ENCODE data around the genes ANKRD16 and IL15RA.

DNA sequence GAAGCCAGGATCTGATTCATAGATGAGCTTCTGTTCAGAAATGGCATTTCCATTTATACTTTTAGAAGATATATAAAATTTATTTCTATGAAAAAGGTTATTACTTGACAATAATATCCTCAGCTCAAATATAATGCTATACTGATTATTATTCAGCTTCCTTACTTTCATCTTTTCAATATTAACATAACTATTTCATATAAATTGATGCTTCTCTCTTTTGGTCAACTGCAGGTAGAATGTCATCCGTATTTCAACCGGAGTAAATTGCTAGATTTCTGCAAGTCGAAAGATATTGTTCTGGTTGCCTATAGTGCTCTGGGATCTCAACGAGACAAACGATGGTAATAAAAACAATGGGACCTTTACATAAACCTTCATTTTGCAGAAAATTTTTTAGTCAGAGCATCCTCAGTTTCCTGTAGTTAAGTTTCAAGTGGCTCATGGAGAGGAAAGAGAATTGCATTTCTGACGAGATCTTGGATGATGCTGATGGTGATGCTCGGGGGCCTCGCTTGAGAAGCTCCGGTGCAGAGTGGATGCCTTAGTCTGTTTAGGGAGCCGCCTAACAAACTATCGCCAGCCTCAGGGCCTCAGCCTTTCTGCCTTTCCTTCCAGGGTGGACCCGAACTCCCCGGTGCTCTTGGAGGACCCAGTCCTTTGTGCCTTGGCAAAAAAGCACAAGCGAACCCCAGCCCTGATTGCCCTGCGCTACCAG is 7.8 kb downstream of the AKR1C3 start:
- PRO-cap = no peak

GRCh38 chr10:5254528-5254841 is 57.8 kb downstream of the AKR1C4 start:
- PRO-cap = no peak

- PRO-cap = no peak
These were observed 1.8 kb downstream of the TUBAL3 start for GRCh38 chr10:5402829-5403147.

- PRO-cap = no peak
These were observed 347 bp downstream of the TUBAL3 start for GRCh38 chr10:5404309-5404653.

GRCh38 chr10:5466988-5467589 is 32.3 kb downstream of the CALML5 start:
- PRO-cap = no peak

GRCh38 chr10:5609717-5610639 is 56.4 kb downstream of the ASB13 start:
- PRO-cap = no peak

- PRO-cap = no peak
These were observed 46.2 kb downstream of the ASB13 start for GRCh38 chr10:5620091-5620744.

GRCh38 chr10:5684927-5685852 is 552 bp downstream of the TASOR2 start:
- PRO-cap = unidirectional peak, minus-strand start at chr10:5685289

GRCh38 chr10:5748830-5749508 is 64.3 kb downstream of the GDI2 start:
- PRO-cap = no peak

DNA sequence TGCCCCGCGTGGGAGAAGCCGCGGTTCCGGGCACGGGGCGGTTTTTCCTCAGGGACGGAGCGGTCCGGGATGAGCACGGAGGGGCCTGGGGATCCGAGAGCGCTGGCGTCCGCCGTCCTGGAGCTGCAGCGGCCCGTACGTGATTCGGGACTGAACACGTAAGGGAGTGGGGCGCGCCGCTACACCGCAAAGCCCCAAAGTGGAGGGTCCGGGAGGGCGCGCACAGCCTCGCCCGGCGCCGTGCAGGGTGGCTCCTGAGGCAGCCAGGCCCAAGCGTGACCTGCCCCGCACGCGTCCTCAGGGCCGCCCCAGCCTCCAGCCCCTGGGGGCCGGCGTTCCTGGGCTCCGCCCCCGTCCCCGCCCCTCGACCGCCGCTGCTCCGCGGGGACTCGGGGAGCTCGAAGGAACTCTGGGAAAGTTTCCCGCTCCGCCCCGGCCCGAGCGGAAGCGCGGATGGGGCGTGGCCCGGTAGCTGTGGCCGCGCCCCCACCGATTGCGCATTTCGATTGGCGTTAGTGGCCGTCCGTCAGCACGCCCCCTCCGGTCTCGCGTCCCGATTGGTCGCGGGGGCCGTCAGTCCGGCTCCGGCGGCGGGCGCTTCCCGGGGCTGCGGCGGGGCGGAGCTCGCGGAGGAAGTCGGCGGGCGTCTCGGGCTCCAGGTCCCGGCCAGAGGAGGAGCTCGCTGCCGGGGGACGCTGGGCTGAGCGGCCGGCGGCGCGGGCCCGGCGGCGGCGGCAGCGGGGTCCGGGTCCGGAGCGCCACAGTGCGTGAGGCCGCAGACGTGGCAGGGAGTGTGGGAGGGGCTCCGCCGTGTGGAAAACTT is at the start of gene ANKRD16:
Gene ANKRD16, minus strand, starts transcription at position 310 of the 823 bp plus-strand sequence.
- PRO-cap = bidirectional peak, plus-strand start at position 669 of the sequence, minus-strand start at position 282 of the sequence

GRCh38 chr10:5894555-5895470 is 4.8 kb downstream of the FBH1 start:
- PRO-cap = no peak

GRCh38 chr10:5905731-5906686 is 16.0 kb downstream of the FBH1 start:
- PRO-cap = no peak

GRCh38 chr10:5945286-5946457 is 31.7 kb downstream of the IL15RA start:
- PRO-cap = no peak

DNA sequence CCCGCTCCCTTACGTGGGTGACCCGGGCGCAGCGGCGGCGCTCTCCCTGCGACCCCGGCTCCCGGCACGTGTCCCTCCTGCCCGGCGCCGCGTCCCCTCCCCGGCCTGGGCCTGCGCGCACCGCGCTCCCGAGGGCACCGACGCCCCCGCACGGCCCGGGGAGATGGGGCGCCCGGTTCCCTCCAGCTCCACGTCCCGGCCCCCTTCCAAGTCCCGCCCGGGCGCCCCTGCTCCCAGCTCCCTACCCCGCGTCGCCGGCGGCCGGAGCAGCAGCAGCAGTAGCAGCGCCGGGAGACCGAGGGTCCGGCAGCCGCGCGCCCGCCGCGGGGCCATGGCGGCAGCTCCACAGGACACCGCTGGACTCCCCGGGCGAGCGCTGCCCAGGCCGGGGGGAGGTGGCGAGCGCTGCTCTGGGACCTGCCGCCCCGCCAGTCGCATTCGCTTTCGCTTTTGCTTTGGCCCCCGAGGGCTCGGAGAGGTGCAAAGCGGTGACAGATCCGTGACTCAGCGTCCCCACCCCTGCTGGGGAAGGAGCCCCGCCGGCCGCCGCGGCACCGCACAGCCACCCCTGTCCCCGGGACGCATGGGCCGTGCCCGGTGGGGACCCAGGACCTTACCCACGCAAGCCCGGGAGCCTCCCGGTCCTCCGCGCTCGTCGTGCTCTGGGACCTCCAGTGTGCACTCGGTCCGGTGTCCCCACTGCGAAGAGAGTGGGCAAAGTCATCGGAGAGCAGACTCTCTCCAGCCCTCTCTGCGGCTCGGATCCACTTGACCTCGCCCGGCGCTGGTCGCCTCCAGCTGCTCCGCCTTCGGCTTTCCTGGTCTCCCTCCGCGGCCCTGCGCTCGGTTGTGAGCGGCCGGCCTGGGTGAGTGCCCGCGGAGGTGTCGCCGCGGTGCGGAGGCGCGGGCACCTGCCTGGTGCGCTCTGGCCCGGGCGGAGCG is at the start of gene IL15RA:
Gene IL15RA, minus strand, starts transcription at position 384 of the 942 bp plus-strand sequence.
- PRO-cap = bidirectional peak, plus-strand start at position 559 of the sequence, minus-strand start at position 452 of the sequence; unidirectional peak, minus-strand start at position 832 of the sequence; unidirectional peak, minus-strand start at position 887 of the sequence; unidirectional peak, minus-strand start at position 927 of the sequence

DNA sequence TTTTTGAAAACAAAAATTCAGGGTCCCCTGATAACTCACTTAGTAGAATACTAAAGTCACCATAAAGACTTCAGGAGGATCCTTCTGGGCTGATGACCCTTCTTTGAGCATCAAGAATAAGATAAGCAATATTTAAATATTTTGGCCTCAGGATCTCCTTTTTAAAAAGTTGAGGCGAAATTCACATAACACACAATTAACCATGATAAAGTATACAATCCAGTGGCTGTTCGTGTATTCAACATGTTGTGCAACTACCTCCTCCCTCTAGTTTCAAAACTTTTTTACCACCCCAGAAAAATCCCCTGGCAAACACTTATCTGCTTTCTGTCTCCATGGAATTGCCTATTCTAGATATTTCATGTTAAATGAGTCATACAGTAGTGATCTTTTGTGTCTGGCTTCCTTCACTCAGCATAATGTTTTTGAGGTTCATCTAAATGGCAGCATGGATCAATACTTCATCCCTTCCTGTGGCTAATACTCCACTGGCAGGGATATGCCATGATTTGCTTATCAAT is 31.8 kb upstream of the IL15RA start:
- PRO-cap = no peak

DNA sequence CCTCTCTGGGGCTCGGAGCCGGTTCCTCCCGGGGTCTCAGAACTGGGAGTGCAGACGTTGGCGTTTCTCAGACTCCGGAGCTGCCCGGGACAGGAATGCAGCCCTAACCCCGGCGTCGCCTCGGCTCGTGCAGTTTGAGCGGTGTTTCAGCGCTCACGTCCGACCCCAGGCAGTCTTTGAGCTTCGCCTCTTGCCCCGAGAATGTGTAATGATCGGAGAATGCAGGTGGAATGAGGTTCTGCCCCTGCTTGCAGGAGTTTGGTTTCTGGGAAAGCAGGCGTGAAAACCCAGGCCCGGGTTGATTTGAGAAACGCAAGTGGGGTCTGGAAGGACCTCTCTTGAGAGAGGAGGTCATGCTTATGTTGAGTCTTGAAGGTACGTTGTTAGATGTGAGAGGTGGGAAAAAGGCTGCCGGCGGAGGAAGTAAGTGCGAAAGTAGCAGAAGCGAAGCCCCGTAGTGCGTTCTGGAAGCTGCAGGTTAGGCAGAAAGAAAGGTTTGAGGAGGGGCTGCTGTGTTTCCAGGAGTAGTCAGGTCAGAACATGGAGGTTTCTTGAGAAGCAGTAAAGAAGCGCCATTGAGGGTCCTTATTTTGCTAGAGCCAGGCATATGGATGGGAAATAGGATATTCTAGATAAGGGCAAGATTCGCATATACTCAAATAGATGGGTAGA is 899 bp downstream of the RBM17 start:
- PRO-cap = bidirectional peak, plus-strand start at position 319 of the sequence, minus-strand start at position 178 of the sequence

DNA sequence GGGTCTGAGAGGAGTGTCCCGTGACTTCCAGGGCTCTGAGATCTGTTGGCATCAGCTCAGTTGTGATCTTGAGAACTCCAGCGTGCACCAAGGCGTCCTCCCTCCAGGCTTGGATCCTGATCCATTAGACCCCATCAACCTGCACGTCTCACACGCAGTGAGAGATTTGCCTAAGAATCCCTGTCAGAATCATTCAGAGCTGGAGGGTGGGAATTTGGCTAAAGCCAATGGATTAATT is 2.1 kb downstream of the PFKFB3 start:
- PRO-cap = no peak

- PRO-cap = no peak
These were observed 32.2 kb downstream of the PFKFB3 start for GRCh38 chr10:6234807-6235444.

DNA sequence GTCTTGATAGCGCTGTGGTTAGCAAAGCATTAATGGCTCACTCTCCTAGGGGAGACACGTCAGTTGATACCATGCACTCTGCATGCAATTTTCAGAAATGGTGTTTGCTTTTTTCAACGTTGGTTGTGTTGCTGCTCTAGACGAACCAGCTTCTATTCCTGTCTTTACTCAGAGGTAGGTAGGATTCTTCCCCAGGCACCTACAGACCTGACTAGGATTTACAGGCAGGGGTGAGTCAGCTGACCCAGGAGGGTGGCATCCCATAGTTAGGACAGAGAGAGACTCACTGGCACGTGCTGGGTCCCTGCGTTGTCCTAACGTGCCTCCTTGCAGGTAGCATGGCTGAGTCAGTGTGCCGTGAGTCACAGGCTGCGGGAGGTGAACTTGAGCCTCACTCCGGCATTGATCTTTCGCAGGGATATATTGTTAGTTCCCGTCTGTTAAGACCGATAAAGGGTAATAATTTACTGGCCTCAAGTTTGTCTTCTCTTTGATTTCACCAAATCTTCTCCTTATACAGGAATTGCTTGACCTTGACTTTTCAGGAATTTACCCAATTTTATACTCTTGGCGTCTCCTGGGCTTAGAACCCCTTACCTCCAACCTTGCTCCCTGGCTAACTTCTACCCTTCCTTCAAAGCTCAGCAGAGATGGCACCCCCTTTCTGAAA is 96.5 kb downstream of the PFKFB3 start:
- PRO-cap = no peak

DNA sequence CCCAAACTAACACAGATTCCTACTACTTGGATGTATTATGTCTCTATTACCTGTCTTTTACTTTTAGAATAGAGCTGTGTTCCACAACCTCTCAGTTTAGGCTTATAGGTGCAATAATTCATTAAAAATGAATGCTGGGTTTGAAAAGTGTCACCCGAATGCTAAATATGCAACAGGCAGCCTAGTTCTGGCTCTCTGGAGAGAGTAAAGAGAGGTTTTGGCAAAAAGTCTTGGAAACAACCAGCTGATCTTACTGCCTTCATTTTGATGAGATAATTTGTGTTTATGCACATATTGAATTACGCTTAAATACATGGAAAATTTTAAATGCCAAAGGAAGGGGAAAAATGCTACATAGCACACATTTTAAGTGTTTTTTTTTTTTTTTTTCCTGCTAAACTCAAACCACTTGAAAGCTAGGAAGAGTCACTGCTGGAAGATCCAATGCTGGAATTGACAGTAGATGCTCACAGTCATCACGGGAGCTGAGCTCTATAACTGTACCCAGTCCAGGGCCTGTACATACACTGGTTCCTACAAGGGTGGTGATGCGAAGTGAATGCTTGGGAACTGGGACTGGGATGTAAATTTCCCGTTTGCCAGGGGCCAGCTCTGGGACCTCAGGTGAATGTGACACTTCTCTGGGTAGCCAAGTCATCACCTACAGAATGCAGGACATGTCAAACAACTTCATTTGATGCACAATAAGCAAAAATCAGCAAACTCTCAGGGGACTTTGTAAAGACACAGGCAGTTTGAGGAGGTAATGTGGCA is 151.6 kb downstream of the PFKFB3 start:
- PRO-cap = no peak

Measured in type B pancreatic cell (in vitro differentiated cells).